NB4 (cell line): ENCODE results near the genes SERPINA5 and GSKIP.

DNA sequence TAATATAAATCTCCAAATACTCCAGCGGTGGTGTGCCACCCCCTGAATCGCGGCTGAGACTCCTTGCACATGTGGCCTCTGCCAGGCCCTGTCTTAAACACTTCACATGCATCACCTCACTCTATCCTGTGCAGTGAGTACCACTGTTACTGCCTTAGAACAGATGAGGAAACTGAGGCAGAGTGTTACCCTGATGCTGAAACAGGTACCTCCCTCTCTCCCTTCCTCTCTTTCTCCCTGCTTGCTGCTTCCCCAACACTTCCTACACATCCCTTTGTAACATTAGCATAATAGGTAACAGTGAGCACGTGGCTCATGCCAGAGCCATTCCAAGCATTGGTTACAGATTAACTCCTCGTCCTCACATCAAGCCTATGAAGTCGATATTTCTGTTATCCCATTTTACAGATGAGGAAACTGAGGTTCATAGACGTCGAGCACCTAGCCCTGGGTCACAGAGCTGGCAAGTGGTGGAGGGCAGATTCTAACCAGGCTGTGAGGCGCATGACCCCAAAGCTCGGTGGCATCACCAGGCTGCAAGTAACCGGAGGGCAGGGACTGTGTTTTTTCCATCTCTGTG lies 5.5 kb upstream of the SERPINA1 start:
- RRBS = no CpG with 5 or more reads among the region's 11 CpGs

DNA sequence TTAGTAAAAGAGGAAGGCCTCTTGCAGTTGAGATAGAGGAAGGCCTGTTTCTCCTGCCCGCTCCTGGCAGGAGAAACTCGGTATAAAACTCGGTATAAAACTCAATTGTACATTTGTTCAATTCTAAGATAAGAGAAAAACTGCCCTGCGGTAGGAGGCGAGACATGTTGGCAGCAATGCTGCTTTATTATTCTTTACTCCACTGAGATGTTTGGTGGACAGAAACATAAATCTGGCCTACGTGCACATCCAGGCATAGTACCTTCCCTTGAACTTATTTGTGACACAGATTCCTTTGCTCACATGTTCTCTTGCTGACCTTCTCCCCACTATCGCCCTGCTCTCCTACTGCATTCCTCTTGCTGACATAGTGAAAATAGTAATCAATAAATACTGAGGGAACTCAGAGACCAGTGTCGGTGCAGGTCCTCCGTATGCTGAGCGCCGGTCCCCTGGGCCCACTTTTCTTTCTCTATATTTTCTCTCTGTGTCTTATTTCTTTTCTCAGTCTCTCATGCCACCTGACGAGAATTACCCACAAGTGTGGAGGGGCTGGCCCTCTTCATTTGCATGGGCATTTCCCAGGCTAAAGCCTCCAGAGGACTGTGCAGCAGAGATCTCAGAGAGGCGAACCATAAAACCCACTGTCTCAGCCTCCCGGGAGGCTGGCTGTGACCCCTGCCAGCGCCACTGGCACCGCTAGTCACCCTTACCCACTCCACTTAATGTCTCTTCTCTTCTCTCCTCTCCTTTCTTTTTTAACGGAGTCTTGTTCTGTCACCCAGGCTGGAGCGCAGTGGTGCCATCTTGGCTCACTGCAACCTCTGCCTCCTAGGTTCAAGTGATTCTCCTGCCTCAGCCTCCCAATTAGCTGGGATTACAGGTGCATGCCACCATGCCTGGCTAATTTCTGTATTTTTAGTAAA lies 6.9 kb upstream of the SERPINA9 start:
- RRBS = no CpG with 5 or more reads among the region's 18 CpGs

DNA sequence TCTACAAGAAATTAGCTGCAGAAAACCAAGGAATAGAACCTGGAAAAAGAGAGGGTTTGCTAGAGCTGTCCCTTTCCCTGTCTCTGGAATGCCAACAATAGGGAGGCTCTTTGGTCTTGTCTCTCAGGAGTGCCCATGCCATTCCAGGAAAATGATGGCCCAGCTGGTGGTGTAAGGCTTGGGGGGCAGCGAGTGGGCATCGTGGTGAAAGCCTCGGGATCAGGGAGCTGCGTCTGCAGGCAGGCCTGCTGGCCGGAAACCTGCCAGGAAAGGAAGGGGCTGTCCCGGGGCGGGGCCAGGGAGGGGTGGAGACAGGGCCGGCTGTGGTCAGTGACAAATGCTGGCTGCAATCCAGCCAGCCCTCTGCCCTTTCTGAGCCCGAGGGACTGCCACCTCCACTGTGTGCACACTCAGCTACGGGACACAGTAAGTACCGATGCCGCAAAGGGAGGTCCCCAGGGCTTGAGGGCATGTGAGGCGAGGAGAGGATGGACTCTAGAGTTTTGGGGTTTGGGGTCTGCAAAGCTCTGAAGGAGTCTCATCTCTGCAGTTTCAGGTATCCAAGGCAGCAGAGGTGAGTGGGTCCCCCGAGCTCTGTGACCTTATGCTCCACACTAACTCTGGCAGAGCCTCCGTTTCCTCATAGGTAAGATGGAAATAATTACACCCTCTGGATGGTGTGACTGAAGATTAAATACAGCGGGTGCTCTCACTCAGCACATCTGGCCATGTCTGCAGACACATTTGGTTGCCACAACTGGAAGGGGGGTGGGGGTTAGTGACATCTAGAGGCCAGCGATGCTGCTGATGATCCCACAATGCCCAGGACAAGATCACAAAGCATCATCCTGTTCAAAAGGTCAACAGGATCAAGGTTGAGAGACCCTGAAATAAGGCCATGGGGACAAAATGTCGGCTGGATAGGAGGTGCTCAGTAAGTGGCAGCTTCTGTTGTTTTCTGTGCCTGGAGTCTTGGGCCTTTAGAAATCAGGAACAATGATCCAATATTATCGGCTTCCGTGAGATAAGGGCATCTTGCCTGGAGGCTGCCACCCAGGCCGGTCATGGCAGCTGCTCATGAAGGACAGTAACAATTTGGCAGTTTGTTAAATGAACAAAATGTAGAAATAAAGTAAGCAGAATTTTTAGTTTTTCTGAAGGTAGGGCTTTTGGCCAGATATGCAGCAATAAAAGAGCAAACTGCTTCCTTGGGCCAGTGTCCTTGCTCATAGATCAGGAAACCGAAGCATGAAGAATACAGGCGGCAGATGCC lies at the start of gene SERPINA5:
Gene SERPINA5, plus strand, starts transcription at position 362 of the 1,273 bp plus-strand sequence.
- RRBS = no CpG with 5 or more reads among the region's 23 CpGs

GRCh38 chr14:94618845-94619729 lies 6.9 kb downstream of the SERPINA3 start:
- RRBS = no CpG with 5 or more reads among the region's 9 CpGs

- RRBS = no CpG with 5 or more reads among the region's 13 CpGs
Measured at GRCh38 chr14:95155035-95155732, 2.1 kb downstream of the DICER1 start.

- RRBS = 1% methylated on average over 20 of the region's 38 CpGs
Measured at GRCh38 chr14:95157614-95158144, 350 bp upstream of the DICER1 start.

- RRBS = no CpG with 5 or more reads among the region's 13 CpGs
Measured at GRCh38 chr14:95210600-95211166, 53.4 kb upstream of the DICER1 start.

DNA sequence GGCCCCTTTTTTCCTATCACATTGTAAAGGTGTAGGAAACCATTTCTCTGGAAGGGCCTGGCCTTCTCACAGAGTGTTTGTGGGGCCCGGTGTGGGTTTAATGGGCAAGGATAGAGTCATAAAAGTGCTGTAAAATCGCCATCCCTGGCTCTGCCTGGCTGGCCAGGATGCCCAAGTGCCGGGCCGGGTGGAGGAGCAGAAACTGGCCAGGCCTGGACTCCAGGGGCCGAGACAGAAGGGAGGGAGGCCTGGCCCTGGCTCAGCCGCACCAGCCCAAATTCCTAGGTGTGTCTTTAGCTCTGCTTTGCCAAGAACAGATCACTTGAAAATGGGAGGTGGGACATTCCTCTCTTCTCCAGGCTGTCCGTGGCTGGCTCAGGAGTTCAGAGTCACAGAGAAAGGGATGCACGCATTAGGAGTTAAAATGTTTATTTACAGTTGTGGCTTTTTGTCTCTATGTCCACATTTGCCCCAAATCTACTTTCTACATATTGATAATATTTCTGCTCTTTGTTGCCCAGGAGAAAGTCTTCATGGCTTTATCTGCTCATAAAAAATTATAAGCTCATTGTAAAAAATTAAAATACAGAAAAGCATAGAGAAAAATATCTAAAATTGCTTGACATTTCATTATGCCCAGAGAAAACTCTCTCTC lies 77.3 kb upstream of the DICER1 start:
- RRBS = 91% methylated on average over 2 of the region's 8 CpGs

GRCh38 chr14:95302606-95303341 lies 16.9 kb downstream of the CLMN start:
- RRBS = no CpG with 5 or more reads among the region's 3 CpGs

DNA sequence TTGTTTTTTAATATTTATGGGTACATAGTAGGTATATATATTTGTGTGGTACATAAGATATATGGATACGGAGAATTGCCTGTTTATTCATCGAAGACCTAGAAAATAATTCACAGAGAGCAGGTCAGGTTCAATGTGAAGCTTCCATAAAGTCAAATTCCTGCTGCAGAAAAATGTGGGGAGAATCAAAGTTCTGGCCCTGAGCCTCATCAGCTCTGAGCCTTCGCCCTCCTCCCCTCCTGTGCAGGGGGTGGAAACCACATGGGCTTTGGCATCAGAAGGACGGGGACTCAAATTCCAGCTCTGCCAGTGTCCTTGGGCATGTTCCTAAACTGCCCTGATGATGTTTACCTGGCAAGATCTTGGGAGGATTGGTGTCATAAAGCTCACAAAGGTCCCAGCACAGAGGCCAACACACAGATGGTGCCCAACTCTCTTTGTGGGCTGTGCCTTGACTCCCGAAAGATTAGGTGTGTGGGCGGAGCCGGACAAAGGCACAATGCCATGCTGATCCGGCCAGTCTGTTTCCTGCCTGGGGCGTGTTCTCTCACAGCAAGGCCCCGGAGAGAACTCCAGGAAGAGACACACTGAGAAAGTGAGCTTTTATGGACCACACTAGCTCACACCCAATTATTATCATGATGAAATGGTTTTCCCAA lies 20.5 kb upstream of the CLMN start:
- RRBS = 6% methylated on average over 3 of the region's 10 CpGs

DNA sequence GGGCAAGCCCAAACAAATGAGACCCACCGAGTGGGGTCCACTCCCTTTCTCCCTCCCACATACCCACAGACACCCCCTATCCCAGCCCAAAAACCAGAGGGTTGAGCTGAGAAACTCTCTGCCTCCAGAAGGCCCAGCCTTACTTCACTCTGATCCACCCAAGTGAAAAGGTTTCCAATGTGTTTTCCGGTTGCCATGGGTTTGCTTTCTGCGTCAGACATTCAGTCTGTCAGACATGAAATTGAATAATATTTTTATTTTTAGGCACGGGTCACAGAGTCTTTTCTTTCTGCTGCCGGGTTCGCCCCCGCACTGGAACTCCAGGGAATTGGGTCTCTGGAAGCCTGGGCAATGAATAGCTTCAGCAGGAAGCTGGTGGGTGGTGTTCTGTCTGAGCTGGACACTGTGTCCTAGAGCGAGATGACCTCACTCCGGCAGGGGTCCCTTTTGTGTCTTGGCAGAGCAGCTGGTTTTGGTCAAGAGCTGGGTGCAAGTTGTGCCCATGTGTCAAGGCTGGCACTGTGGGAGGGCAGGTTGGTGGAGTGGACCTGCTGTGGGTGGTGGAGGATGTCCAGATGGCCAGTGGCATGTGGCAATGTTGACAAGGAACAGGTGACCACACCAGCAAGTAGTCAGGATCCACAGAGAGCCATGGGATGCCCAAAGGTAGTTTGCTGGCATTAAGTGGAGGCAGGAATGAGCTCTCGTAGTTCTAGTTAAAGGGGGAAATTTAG lies 70.0 kb upstream of the CLMN start:
- RRBS = 88% methylated on average over 4 of the region's 10 CpGs

DNA sequence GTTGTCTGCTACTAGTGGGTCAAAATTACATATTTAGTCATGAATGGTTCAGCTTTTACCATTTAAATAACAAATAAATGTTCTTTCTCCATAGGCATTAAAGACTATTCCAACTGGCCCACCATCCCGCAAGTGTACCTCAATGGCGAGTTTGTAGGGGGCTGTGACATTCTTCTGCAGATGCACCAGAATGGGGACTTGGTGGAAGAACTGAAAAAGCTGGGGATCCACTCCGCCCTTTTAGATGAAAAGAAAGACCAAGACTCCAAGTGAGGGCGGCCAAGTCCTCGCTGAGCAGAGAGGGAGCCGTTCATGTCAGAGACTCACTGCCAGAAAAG lies 9.0 kb downstream of the GLRX5 start:
- RRBS = no CpG with 5 or more reads among the region's 6 CpGs

DNA sequence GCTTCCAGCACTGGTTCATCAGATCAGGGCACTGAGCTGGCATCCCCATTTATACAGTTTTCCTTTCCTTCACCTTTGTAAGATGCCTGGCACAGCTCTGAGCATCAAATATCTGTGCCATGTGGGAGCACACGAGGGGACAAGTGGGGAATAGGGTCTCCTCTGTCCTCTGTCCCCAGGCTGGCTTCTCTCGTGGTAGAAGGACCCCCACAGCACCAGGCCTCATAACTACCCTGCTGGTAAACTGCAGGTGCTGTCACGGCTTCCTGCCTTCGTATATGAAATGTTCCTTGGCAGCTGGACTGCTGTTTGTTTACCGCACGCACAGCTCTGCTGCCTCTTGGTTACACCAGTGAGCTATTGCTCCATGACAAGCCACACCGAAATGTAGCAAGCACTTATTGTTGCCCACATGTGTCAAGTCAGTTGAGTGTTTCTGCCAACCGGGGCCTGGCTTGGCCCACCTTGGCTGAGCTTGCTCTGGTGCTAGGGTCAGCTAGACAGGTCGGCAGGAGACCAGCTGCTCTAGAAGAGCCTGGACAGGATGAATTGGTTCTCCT lies 21.8 kb upstream of the TCL1B start:
- RRBS = no CpG with 5 or more reads among the region's 9 CpGs

GRCh38 chr14:96090120-96090928 lies 51.2 kb downstream of the C14orf132 start:
- RRBS = no CpG with 5 or more reads among the region's 14 CpGs

- RRBS = no CpG with 5 or more reads among the region's 6 CpGs
Measured at GRCh38 chr14:96097173-96097595, 58.0 kb downstream of the C14orf132 start.

DNA sequence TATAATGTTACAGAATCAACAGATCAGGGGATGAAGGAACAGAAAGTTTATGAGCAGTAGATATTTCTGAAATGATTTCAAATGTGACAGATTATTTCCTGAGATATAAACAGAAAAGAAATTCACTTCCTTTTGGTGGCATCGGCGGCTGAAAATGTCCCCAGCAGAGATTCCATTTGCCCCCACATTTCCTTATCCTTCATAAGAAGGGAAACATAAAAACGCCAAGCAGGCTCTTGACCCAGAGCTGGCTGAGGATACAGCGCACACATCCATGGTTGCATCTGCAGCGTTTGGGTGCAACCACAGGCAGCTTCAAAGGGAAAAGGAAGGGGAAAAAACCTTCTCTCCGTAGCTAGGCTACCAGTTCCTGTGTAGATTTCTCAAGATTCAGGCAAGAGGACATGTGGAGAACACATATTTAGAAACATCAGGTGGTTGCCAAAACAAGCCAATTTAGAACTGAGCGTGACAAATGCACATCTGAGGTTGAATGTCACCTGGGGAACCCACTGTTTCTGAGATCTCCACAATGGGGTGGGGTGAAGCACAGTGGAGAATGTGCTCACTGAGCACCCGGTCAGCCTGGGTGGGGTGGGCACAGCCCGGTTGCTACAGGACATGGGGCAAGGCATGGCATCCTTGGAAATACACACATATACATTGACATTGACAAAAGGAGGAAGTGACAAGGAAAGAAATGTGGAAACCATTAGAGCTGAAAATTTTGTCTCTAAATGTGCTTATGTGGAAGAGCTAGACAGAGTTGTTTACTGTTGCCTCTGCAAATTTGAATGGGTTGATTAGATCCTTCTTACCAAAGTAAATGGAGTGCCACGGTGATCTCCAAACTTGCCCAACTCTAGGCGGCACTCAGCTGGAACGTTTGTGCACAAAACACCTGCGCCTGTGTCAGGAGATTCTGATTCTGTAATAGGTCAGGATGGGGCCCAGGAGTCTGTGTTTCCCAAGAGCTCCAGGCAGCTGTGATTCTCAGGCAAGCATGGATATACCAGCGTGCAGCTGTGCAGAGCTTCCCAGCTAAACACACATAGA lies 78.2 kb upstream of the BDKRB2 start:
- RRBS = no CpG with 5 or more reads among the region's 14 CpGs

DNA sequence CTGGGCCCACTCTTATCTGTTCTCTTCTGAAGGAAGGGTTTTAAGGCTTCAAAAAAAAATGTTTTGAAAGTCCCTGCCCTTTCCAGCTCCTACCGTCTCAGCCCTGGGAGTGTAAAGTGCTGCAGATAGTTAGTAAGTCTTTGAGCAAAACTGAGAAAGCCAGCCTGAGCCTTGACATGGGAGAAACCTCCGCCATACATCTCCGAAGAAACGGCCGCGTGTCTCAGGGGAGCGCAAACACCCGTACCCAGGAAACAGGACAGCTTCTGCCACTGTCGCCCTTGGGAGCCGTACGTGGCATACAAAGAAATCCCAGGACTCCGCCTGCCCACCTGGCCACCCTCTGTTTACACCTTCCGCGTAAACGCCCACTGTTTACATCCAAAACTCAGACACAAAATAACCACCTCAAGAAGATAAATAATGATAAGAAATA lies 541 bp upstream of the BDKRB2 start:
- RRBS = no CpG with 5 or more reads among the region's 15 CpGs

GRCh38 chr14:96363440-96363609 lies at the start of gene GSKIP:
GSKIP (plus strand) TSS chr14:96363526.
- RRBS = 1% methylated on average over 10 of the region's 21 CpGs

DNA sequence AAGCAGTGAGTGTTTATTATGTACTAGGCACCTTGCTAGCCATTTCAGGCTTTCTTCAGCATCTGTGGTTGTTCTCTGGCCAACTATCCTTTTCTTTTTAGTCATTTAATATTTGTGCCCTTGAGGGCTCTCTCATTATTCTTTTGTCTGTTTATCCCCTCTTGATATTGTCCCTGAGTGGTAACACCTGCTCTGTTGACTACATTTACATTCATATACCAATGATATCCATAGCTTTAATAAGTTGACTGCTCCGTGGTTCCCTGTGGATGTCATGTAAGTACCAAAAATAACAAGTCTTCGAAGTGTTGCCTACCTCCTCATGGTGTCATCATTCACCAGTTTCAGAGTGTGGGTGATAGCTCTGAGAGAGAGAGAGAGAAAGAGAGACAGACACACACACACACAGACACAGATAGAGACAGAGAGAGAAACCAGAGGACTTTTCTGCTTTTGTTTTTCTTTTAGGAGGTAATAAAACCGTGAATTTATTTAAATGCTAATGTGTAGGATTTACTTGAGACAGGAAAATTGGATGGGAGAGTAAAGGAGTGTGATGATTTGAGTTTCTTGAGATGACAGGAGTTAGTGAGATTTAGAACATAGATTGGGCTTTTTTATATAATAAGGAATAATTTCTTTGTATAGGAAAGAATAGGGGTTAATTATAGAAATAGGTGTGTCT lies 52.2 kb downstream of the PAPOLA start:
- RRBS = no CpG with 5 or more reads among the region's 3 CpGs

DNA sequence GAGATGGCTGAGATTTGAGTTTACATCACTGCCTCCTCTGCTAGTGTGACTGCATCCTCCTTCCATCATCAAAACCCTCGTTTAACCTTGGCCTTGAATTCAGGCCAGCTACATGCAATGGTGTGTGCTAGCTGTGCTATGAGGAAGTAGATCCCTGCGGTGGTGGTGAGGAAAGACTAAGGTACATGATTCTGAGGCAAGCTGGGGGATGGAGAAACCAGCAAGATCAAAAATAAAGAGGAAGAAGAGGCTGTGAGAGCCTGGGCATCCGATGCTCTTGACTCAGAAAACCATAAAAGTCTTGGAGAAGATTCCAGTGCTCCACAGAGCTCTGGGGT lies 774.7 kb downstream of the VRK1 start:
- RRBS = no CpG with 5 or more reads among the region's 3 CpGs